Endodermal cell (in vitro differentiated cells): ENCODE measurements around the genes RANBP1 and ZDHHC8.

GRCh38 chr22:19460767-19462154 lies 13.8 kb upstream of the C22orf39 start:
- PRO-cap = no peak

DNA sequence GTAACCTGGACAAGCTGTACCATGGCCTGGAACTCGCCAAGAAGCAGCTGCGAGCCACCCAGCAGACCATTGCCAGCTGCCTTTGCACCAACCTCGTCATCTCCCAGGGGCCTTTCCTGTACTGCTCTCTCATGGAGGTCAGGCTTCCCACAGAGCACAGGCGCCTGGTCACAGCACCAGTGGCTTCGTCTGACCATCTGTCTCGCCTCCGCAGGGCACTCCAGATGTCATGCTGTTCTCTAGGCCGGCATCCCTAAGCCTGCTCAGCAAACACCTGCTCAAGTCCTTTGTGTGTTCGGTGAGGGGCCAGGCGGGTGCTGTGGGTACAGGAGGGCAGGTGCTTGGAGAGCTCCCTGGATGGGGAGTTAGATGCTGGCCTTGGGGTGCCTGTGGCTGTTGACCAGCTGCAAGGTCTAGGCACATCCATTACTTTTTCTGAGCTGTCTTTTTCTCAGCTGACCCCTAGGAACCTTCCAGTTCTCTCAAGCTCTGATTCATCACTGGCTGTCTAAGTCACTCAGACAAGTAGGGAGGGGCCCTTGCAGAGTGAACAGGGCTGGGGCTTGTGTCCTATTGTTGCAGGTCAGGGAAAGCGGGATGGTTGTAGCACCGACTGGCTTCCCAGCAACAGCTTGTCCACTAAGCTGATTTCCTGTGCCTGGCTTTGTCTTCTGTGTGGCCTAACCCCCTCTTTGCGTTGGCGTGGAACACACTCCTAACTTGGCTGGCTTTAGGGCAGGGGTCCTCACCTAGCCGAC lies 9.3 kb downstream of the CLDN5 start:
- PRO-cap = no peak

GRCh38 chr22:19644003-19644632 lies 70.2 kb upstream of the SEPTIN5 start:
- PRO-cap = no peak

DNA sequence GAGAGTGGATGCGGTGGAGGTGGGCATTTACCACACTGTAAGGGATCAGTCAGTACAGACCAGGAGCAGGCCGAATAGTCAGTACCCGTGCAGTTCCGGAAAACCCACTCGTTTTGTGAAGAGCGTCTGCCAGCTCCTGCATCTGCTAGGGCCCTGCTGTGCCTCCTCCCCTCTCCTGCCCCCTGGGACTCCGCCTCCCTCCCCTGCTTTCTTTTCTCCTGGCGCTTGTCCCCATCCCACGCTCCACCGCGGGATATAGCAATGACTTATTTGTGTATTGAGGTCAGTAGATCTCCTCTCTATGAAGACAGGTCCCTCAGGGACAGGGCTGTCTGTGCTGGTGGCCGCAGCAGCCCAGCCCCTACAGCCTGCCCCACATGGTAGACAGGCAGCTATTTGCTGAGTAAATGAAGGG lies 50.3 kb upstream of the SEPTIN5 start:
- PRO-cap = no peak

- PRO-cap = no peak
These were observed 7.4 kb downstream of the GP1BB start for GRCh38 chr22:19730623-19731297.

- PRO-cap = bidirectional peak, plus-strand start at chr22:19850321, minus-strand start at chr22:19850191
These were observed 4.8 kb downstream of the GNB1L start for GRCh38 chr22:19849524-19850701.

DNA sequence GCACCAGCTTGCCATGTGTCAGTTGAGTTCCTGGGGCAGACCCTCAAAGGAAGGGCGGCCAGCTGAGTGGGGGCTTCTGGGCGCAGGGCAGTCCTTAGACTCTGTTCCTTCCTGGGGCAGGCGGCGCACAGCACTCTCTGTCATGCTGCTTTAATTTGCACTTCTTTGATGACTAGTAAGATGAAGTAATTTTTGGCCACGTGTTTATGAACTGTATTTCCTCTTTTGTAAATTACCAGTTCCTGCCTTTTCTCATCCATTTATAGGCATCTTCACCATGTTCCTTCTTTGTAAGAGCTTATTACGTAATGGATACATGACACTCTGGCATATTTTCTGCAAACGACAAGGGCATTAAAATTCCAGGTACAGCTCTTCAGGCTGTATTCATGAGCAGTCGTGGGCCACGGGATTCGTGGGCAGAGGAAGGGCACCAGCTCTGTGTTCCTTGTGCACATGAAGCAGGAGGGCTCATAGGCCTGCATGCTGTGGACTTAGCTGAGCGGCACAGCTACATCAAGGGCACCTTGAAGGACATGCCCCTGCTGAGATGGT lies 32.3 kb upstream of the GNB1L start:
- PRO-cap = no peak

DNA sequence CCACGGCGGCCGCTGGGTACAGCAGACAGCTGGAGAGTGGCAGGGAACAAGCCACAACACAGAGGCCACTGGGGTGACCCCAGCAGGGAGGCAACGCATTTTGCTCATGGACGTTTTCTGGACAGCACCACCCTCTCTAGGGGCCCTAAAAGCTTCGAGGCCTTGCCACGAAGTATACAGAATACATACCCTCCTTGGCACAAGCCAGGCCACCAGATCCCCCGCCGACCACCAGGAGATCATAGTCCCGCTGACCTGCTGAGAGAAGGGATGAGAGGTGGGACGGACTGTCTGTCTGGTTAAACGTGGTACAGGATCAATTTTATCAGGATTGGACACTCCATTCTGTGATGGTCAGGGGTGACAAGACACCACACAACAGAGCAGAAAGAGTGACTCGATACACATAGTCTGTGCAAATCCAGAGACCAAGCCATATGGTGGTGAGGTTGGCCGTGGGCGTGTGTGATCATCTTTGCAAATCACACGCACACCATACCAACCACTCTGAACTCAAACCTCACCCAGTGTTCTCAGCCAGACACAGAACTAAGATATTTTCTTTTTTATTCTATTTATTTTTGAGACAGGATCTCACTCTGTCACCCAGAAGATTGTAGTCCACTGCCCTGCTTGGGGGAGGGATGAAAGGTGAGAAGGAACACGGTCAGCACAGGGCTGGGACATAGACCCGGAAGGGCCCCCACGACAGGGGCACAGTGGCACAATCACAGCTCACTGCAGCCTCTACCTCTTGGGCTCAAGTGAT lies 10.5 kb upstream of the COMT start:
- PRO-cap = no peak

GRCh38 chr22:19963877-19964490 lies 22.4 kb upstream of the TXNRD2 start:
- PRO-cap = no peak

DNA sequence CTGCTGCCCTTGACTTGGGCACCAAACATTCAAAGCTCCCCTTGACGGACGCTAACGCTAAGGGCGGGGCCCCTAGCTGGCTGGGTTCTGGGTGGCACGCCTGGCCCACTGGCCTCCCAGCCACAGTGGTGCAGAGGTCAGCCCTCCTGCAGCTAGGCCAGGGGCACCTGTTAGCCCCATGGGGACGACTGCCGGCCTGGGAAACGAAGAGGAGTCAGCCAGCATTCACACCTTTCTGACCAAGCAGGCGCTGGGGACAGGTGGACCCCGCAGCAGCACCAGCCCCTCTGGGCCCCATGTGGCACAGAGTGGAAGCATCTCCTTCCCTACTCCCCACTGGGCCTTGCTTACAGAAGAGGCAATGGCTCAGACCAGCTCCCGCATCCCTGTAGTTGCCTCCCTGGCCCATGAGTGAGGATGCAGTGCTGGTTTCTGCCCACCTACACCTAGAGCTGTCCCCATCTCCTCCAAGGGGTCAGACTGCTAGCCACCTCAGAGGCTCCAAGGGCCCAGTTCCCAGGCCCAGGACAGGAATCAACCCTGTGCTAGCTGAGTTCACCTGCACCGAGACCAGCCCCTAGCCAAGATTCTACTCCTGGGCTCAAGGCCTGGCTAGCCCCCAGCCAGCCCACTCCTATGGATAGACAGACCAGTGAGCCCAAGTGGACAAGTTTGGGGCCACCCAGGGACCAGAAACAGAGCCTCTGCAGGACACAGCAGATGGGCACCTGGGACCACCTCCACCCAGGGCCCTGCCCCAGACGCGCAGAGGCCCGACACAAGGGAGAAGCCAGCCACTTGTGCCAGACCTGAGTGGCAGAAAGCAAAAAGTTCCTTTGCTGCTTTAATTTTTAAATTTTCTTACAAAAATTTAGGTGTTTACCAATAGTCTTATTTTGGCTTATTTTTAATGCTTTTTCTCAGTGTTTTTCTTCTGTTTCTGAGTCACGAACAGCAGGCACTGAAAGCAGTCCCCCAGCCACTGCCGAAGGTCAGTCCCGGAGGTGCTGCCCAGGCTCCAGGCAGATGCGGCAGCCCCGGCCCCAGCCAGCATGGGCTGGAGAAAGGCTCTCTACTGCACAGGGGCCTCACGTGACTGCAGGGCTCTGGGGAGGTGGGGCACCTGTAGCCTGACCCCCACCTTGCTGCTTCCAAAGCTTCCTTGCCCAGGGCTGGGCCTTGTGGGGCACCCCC lies 27.8 kb upstream of the TXNRD2 start:
- PRO-cap = no peak

DNA sequence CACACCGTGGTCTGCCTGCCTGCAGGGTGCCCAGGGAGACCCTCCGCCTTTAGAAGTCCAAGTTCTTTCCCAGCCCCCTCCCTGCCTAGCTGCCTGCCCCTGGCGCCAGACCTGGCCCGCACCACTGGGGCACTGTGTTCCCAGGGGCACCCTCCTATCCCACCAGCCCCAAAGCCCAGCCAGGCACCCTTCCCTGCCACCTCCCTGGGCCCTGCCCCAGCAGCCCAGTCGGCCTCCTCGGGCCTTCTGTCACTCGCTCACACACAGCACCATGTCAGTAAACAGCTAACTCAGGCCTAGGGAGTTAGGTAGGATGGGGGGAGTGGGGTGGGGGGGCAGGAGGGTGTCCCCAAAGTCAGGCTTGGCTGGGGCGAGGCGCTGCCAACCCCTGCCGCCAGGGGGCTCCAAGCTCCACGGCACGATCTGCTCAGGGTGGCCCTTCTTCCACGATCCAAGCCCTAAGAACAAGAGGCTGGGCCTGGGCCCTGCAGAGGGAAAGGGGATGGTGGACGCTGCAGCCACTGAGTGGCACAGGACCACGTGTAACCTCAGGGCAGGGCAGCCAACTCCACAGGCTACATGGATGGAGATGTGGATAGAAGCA lies 28.7 kb upstream of the TXNRD2 start:
- PRO-cap = no peak

DNA sequence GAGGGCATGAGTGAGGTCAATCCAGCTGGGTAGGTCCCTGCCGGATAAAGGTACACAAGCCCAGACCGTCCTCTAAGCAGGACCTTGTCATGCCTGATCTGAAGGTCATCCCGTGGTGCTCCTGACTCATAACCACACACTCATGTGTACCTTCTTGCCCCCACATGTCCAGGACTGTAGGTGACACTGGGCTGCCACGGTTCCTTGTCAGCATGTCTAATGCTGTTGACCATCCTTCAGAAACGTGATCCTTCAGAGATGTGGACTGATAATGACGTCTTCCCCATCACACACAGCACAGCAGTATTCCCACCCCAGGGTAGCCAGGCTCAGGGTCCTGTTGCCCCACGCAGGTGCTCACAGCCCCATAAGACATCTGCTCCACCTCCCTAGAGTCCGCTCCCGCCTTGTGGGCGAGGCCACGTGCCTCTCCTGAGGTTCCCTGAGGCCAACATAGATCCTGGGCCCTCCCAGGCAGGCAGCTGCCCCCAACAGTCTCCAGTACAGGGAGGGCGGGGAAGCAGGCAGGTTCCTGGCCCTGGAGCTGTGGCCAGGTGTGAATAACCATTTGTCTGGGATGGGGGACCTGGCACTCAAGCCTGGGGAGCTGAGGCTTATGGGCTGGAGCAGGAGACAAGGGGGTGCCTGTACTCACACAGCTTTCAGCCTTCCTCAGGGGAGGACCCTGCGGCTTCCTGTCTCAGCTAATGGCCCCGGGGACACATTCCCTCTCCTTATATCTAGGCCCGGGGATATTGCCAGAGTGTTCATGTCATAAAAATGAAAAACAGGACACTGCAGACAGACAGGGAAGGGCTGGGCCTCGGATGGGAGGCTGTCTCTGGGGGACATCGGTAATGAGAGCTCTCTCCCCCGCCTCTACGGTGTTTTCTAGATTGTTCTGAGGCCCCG lies 5.8 kb downstream of the ARVCF start:
- PRO-cap = no peak

- PRO-cap = no peak
These were observed 12.4 kb downstream of the TANGO2 start for GRCh38 chr22:20033246-20033805.

DNA sequence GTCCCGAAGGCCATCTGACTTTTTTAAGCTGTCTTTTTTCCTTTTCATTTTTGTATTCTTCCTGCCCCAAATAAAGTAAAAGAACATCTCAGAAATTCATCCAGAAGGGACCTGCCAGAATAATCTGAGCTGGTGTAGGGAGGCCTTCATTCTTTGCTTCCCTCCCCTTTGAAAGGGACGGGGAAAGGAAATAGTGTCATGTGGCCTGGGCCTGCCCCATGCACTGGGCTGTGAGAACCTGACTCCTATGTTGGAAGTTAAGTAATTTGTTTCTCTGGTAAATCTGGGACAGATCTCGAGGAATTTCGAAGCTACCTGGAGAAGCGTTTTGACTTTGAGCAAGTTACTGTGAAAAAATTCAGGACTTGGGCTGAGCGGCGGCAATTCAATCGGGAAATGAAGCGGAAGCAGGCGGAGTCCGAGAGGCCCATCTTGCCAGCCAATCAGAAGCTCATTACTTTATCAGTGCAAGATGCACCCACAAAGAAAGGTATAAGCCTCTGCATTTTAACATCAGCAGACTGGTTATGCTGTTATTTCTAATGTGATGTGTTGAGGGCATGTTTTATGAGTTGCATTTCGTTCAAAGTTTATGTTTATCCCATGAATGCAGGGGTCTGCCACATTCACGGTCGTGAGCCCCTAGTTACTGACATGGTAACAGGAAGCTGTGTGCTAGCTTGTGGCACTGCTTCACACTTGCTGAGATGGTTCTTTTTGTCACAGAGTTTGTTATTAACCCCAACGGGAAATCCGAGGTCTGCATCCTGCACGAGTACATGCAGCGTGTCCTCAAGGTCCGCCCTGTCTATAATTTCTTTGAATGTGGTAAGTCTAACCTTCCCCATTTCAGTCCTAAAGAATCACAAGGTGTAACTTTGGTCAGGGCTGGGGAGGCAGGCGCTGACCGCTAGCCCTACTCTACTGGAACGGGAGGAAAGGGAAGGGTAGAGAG lies 11.4 kb downstream of the DGCR8 start:
- PRO-cap = no peak

- PRO-cap = bidirectional peak, plus-strand start at chr22:20116599, minus-strand start at chr22:20116504
These were observed at the start of gene RANBP1 for GRCh38 chr22:20115876-20116689. RANBP1 (plus strand) TSS chr22:20116104.

- PRO-cap = no peak
These were observed 1.8 kb upstream of the TRMT2A start for GRCh38 chr22:20118487-20119480.

DNA sequence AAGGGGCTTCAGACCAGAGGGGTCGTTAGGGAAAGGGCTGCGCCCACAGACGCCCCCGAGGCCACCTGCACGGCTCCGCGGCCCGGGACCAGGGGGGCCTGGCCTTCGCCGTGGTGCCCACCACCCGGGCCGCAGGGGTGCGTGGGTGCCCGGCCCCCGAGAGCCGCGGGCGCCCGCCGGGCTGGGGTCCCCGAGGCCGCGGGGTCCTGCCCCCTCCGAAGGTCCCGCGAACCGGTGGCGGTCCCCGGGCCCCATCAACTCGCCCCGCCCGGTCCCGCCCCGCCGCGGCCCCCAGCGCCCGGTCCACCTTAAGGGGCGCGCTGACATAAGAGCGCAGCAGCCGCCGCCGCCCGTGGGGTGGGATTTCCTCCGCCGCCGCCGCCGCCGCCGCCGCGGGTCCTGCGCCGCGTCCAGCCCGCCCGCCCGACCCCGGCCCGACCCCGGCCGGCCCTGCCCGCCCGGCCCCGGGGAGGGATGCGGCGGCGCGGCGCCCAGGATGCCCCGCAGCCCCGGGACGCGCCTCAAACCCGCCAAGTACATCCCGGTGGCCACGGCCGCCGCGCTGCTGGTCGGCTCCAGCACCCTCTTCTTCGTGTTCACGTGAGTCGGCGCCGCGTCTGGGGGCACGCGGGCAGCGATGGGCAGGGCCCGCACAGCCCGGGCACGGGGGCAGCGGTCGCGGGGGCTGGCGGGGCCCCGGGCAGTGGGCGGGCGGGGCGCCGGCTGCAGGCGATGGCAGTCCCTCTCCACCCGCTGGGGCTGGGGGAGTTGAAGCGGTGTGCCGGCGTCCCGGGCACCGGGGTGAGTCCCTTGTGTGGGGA lies at the start of gene ZDHHC8:
Gene ZDHHC8 (plus strand): TSS at position 353 of the 821 bp plus-strand sequence.
- PRO-cap = bidirectional peak, plus-strand start at position 362 of the sequence, minus-strand start at position 256 of the sequence

DNA sequence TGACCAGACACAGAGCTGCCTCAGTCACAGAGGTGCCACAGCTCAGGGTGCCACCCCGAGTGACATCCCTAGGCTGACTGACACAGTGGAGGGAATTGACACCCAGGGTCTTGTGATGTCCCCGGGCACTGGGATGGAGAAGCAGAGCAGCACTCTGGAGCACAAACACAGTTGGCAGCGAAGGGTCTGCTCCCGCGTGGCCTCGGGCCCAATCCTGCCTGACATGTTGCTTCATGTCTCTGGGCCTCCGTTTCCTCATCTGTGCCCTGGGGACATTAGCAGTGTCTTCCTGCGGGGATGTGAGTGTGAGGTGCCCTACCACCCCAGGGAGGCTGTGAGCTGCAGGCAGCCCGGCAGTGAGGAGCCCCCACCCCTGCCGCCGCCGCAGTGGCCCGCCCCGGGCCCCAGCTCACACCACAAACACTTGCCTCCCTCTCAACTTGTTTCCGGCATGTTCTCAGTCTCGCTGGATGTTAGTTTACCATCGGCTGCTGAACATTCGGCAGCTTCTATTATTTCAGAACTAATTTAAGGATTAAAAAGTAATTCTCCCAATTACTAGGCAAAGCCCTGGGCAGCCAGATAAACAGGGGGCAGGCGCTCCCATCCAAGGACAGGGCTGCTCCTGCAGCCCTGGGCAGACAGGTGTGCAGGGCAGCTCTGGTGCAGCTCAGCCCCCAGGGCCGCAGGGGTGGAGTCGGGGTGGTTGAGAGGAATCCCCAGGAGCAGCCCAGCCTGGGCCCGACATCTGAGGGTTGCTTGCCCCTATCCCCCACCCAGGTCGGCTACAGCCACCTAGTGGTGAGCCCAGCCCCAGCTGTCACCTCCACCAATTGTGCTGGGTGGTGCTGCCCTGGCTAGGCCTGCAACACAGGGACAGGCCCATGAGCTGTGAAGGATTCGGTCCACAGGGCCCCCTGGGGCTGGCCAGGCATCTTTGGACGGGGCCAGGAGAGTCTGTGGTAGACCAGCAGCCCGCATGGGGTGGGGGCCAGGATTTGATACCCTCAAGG lies 29.9 kb downstream of the RTN4R start:
- PRO-cap = no peak

DNA sequence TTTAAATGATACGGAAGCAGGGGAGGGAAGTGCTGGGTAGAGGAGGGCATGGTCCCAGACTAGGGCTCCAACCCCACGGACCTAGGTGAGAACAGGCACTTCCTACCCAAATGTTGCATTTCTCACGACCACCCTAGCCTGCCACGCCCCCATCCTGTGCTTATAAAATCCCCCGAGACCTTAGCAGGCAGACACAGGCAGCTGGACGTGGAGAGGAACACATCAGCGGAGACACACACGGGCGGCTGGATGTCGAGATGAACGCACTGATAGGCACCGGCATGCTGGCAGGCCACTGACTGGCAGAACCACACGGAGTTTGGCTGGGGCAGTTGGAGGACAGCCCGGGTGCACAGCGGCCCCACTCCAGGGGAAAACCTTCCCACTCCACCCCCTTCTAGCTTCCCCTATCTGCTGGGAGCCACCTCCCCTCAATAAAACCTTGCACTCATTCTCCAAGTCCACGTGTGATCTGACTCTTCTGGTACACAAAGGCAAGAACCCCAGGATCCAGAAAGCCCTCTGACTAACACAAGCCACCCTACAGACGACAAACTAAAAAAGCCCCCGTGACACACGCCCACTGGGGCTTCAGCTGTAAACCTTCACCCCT lies 18.9 kb upstream of the RTN4R start:
- PRO-cap = no peak

- PRO-cap = no peak
These were observed 18.8 kb downstream of the DGCR6L start for GRCh38 chr22:20301045-20301509.